Camera-type eye (tissue), 1 donor: ENCODE measurements around a stretch of chr17.

GRCh38 chr17:76900220-76900915, 32.2 kb downstream of the MGAT5B start:
- RAMPAGE, long total RNA = no peak

- RAMPAGE, long total RNA = no peak
Observed at GRCh38 chr17:76997213-76997708, 129.1 kb downstream of the MGAT5B start.

GRCh38 chr17:77124237-77124867, 16.4 kb upstream of the SEC14L1 start:
- RAMPAGE, long total RNA = no peak

DNA sequence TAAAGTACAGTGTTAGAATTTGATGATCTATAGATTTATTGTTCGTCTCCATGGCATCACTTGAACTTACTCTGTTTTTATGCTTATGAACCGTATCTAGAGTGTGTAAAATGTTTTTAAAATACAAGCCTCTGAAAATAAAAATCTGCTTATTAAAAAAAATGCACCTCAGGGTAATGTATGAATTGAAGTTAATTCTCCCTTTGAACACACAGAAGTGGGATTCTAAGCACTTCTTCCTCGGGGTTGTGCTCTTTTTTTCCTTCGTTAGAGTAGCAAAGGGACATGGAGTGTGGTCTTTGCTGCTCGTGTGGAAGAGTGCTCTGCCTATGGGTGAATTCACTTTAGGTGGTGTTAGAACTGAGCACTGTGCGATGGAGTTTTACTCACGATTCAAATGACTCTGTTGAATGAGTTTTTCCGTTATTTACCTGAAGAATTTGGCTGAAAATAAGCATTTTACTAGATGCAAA, 3.0 kb downstream of the SEC14L1 start:
- RAMPAGE, long total RNA = no peak

GRCh38 chr17:77147370-77147752, 6.6 kb downstream of the SEC14L1 start:
- RAMPAGE, long total RNA = no peak

DNA sequence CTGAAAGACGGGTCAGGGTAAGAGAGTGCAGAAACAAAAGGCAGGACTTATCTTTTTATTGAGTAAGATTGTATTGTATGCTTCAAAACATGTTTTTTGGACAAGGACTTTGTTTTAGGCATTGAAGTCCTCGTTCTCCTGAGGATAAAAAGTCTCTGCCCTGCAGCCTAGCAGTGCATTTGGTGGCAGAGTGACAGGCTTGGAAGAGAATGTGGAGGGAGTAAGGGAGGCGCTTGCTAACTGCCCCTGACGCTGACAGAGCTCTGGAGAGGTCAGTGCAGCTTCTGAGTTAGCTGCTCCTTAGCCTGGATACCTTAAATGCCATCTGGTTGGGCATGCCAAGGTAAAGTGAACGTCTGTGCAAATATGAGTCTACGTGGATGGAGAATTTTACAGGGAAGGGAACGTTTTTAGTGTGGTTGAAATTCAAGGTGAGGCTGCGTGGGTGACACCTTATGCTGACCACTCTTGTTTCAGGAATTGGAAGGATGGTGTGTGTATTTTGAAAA, 44.3 kb downstream of the SEC14L1 start:
- RAMPAGE, long total RNA = no peak

DNA sequence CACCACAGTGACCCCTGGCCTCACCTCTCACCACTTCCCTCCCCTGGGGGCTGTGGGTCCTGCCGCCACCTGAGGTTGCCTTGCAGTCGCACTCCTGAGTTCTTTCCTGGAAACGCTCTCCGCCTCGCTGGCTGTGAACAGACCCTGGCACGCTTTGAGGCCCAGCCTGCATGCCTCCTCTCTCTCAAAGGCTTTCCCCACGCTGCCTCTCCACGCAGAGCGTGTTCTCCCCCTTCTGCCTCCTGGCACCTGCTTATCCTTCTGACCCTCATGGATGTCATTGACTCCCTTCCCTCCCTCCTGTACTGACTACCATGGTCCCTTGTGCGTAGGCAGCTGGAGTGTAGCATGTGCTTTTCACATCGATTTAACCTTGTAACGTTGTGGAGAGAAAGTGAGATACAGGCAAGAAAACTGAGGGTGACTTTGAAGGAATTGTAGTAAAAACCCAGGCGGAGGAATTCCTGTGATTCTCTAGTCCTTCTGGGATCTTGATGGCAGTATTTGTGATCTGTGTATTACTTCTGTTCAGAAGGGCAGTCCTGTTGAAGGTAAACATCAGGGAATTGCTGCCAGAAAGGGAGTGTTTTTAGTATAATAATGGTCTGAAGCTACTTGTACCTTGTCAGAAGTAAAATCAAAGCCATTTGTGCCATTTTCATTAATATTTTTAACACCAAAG, 45.6 kb downstream of the SEC14L1 start:
- RAMPAGE, long total RNA = no peak

GRCh38 chr17:77215139-77216062, 65.9 kb upstream of the SEPTIN9 start:
- RAMPAGE, long total RNA = no peak

DNA sequence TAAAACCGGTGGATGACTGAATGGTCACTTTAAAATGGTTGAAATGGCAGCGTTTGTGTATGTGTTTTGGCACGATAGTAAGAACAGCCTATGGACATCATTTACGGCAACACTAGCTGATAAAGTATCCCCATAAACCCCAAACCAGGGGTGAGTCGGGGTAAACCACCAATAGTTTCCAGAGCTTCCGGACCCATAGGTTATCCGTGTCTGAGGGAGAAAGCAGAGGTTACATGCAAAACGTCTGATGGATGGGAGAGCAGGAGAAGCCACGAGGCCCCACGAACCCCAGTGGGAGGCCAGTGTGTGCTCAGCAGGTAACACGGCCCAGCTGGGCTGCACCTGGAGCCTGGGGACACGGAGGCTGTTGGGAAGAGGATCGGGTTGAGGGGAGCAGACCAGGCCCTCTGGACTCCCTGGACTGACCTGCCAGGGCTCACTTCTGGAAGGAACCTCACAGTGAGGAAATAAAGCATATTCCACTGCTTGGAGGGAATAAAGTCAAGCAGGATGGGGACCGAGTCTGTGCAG, 62.5 kb upstream of the SEPTIN9 start:
- RAMPAGE, long total RNA = no peak

DNA sequence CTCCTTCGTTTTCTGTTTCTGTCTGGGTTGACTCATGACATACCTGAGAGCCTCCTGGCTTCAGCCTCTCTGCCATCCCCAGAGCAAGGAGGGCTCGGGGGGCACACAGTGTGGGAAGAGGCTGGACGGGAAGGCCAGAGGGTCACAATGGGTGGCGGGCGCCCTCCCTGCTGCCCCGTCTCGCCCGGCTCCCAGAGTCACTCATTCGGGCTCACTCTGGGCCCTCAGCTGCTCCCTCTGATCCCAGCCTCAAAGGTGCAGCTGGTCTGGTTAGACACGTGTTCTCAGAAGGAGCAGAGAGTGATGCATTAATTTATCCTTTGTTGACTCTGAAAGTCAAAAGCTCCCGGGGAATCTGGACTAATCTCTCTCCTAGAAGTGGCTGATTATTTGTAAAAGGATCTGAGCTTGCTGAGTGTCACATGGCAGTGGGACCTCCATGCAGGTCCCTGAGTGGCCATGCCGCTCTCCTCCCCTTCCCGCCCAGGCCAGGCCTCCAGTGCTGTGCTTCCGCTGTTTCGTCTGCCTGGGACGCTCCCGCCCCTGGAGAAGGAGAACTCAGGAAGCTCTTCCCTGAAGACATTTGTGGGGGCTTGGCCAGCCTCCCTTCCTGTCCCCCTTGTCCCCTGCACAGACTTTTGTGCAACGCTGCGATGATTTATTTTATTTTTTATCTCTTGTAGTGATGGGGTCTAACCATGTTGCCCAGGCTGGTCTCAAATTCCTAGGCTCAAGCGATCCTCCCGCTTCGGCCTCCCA, 52.9 kb upstream of the SEPTIN9 start:
- RAMPAGE, long total RNA = no peak

GRCh38 chr17:77255329-77255923, 25.9 kb upstream of the SEPTIN9 start:
- RAMPAGE, long total RNA = no peak

DNA sequence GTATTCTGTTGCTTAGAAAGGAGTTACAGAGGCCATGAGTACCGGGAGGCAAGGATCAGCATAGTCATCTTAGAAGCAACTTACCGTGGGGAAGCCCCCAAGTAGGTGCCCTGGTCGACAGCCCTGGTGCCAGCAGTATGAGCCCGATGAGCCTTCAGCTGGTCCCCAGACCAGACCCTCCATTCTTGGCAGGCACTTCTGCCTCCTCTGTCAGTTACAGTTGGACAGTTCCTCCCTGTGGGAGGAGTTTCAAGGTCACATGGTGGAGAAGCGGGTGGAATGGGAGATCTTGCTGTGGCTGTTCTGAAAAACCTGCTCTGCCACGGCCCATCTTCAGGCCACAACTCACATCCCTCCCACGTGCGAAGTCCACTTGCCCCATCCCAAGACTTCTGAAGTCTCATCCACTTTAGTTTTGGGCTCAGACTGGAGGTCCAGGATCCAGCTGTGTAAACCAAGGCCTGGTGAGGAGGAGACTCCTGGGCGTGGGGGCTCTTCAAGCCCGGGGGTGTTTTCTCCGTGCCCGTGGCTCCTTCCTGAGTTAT, 7.1 kb upstream of the SEPTIN9 start:
- RAMPAGE, long total RNA = no peak

DNA sequence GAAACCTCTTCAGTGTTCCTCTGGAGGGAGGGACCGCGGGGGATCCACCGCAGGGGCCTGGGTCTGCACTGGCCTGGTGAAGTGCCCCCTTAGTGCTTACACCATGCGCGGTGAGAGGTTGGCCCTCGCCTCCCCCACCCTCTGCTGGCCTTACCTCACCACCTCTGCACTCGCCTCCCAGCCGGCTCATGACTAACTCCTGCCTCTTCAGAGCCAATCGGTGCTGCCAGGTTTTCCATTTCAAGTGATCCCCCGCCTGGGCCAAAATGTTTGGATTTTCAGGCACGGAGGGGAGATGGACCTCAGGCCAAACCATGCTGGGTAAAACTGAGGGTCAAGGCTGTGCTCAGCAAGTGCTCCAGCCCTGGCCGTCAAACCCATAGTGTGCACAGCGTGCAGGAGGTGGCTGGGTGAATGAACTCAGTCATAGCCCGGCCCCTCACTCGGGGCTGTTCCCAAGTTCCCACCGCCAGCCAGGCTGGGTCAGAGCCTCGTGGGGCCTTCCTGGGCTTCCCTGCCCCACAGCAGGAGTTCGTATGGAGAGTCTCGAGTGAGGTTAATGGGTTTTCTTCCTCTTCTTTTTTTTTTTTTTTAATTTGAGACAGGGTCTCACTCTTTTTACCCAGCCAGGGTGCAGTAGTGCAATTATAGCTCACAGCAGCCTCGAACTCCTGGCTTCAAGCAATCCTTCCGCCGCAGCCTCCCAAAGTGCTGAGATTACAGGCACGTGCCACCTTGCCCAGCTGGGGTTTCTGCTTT, 35.0 kb downstream of the SEPTIN9 start:
- RAMPAGE, long total RNA = no peak

DNA sequence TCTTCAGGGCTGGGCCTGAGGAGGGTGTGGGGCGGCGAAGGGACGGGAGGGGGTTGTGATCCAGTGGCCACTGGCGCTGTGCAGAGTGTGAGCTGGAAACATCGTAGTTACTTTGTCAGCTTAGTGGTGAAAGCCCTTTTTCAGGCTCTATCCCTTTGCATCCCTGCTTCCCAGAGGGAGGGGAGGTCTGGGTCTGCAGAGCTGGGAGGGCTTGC, 93.4 kb downstream of the SEPTIN9 start:
- RAMPAGE, long total RNA = no peak

GRCh38 chr17:77404648-77405570, 123.6 kb downstream of the SEPTIN9 start:
- RAMPAGE, long total RNA = no peak

DNA sequence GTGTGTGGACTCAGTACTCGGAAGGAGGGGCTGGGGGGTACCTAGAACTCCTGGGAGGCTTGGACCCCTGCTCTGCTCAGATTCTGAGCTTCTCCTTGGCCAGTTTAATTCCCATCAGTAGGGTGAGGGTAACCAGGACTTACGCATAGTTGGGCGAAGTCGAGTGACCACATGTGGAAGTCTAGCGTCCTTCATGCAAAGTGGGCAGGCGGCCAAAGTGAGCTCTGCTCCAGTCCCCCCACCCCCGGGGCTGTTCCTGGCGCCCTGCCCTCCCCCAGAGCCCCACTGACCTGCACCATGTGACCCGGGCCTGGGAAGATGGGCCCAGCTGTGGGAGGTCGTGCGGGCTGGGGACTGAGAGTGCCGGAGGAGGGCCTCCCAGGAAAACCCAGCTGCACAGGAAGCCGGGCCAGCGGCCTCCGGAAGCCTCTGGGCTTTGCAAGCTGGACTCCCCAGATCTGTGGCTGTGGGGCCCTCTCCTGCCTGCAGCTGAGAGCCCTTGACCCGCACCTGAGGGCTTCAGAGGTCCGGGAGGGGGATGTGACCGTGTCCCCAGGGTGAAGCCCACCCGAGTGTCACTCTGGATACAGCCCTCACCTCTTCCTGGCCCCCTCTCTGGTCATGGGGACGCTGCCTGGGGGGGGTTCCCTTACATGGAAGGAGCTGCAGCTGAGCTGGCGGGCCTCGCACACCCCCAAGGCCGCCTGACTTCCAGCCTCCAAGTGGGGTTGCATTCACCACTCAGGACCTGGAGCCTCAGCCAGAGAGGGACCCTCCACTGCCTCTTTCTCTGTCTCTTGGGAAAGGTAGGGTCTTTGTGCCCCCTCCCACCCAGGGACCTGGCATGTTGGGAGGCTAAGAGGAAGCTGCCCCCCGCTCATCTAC, 143.8 kb downstream of the SEPTIN9 start:
- RAMPAGE, long total RNA = no peak

DNA sequence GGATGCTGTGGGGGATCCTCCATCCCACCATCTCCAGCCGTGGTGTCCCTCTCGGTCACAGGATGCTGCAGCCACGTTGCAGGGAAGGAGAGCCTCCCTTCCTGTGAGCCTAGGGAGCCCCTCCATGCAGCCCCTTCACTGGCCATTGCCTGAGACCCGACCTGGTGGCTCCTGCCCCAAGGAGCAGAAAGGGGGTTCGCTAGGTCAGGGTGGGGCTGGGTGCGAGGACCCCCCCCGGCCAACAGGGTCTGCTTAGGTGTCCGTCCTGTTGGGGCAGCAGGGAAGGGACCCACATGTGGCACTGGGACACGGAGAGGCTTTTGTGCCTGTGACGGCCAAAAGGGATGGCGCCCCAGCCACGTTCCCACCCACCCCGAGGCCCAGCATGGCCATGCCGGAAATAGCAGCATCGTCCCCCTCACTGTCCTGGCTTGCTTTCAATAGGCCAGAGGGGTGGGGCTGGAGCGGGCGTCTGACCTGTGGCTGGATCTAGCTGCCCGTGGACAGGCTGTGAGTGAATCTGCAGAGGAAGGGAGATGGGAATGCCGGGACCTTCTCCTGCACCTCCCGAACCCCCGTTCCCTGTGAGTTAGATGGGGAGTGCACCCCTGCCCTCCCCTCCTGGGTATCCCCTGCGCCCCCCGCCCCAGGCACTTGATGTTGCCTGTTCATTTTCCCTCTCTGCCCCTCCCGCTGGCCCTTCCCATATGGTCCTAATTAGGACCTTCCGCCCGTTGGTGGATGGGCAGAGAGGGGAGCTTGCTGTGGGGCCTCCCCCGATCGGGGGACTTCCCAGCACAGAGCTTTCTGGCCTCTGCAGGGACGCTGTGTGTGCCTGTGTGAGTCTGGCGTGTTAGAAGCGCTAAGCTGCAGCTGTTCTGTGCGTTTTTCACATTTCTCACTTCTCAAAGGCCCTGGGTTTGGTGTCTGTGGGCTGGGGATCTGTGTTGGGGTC, 152.1 kb downstream of the SEPTIN9 start:
- RAMPAGE, long total RNA = no peak

DNA sequence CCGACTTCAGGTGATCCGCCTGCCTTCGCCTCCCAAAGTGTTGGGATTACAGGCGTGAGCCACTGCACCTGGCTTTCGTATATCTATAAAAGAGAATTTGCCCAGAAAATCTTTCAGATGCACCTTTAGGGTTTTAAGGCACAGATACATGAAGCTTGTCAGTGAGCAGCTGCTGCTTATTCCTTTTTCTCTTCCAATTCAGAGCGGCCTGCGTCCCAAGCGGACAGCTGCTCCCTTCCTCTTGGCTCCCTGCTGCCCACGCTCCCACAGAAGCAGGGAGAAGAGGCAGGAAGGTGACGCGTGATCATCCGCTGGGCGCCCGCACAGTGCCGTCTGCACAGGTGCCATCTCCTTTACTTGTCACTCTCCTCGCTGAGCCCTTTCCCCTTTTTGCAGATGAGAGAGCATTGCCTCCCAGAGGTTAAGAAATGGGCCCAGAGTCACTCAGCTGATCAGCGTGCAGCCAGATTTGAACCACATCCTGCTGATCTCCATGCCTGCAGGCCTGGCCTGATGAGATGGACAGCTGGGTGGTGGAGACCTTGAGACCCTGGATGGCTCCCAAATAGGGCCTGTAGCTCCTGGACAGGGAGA, 159.2 kb downstream of the SEPTIN9 start:
- RAMPAGE, long total RNA = no peak

GRCh38 chr17:77458269-77458899, 177.1 kb downstream of the SEPTIN9 start:
- RAMPAGE, long total RNA = no peak

GRCh38 chr17:77489670-77490471, 208.6 kb downstream of the SEPTIN9 start:
- RAMPAGE, long total RNA = no peak